Measurements from ENCODE around the genes POU5F1 and DDX39B.

DNA sequence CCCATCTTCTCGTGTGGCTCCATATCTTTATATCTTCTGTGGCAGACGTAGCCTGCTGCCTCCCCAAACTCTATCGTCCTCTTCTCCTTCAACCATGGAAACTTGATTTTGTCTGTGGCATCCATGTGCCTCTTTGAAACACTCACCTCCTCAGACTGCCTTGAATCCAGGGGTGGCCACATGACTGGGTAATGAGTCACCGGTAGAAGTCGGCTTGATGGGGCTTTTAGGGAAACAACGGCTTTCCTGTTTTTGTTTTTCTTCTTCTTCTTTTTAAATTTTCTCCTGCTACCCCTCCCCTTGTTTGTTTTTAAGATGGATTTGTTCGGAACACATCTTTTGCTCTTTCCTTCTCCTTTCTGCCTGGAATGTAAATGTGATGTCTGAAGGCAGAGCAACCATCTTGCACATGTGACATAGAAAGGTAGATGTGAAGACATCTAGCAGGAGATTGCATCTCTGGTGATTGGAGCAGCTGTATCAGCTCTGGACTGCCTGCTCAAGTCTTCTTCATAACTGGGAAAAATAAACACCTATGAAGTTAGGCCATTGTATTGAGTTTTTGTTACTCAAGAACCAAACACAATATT, 70.0 kb upstream of the DDR1 start:
- PRO-cap, 8 experiments = peak in 1 of 8 experiments; most common minus-strand start position 157 of the sequence (in 1)

DNA sequence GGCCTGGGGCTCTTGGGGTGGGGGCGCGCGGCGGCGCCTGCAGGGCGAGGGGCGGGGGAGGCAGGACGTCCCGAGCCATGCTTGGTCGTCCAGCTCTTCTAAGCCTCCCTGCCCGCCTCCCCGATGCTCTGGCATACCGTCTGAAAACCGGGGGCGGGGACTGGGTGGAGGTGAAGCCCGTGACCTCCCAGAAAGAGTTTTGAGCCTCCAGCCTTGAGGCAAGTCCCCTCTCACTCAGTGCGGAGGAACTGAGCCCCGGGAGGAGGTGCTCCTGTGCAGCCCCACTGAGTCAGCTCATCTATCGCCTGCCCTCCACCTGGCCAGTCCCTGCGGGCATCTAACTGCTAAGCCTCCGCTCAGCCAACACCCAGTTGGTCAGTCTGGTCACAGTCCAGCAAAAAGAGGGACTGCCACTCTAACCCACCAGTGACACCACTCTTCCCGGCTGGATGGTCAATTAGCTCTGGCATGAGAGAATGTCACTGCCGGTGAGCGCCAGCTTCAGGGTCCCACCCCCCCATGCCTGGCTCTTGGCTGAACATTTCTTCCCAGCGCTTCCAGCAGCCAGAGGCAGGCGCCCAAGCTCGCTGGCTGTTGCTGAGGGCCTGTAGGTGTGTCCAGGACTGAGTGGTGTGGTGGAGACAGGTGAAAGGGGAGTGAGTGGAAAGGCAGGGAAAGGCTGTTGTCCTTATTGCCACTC, 575 bp downstream of the DDR1 start:
- PRO-cap, 8 experiments = peak in 2 of 8 experiments; most common plus-strand start position 237 of the sequence (in 1); most common minus-strand start position 142 of the sequence (in 2)

DNA sequence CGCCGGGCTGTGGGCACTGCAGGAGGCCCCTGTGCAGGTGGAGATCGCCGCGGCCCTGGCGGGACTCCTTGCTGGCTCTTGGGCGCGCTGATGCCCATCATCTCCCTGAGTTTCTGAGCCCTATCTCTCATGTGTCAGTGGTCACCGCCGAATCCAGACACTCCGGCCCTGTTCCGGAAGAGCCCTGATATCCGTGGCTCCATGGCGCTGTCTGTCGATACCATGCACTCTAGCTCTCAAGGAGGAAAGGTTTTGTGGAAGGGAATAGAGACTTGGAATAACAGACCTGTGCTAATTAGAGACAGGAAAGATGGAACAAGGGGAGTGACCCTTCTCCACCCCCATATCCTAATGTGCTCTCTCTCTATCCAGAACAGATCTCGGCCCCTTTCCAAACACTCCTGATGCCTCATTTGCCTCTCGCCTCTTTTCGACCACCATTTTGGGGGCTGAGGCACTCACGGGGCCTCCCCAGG, 433 bp downstream of the VARS2 start:
- PRO-cap, 8 experiments = no peak in any of the 8 experiments

- PRO-cap, 8 experiments = no peak in any of the 8 experiments
Observed at GRCh38 chr6:30926501-30927014, 5.4 kb downstream of the SFTA2 start.

GRCh38 chr6:31053914-31054562, 43.8 kb downstream of the MUC22 start:
- PRO-cap, 8 experiments = no peak in any of the 8 experiments

- PRO-cap, 8 experiments = no peak in any of the 8 experiments
Observed at GRCh38 chr6:31170070-31170939, at the start of gene POU5F1. Gene POU5F1, minus strand, starts transcription at chr6:31170682.

GRCh38 chr6:31183819-31184455, 13.5 kb upstream of the POU5F1 start:
- PRO-cap, 8 experiments = no peak in any of the 8 experiments

DNA sequence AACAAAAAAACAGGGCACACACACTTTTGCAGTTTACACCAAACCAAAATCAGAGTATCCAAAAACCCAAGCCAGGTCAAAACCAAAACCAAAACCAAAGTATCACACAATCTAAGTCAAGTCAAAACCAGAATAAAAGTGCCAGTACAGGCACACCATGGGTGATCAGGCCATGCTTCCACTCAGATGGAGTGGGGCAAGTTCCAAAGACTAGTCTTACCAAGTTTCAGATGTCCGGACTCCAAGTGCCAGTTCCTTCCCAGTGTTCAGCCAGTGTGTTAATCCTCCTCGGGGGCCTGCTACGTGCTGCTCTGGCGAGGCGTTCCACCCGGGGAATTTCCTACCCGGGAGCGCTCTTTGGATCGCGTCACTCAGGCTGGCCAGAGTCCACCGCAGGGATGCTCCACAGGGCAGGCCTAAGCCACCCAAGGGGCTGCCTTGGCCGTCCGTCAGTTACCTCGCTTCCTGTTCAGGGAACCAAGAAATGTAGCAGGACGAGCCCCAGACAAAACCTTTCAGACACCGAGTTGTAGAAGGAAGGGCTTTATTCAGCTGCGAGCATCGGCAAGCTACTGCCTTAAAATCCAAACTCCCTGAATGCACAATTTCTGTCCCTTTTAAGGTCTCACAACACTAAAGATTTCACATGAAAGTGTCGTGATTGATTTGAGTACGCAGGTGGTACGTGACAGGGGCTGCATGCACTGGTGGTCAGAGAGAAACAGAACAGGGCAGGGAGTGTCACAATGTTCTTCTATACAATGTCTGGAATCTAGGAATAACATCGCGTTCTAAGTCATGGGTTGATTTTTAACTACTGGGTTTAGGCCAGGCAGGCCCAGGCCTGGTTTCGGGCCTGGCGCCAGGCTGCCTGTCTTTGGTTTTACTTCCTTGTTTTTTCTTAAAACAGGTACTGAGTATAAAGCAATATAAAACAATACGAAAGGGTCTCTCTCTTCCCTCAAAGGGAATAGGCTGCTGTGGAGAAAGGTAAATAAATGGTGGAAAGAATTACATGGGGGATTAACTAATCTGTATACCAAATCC, 15.6 kb upstream of the POU5F1 start:
- PRO-cap, 8 experiments = no peak in any of the 8 experiments

GRCh38 chr6:31202177-31202614, 31.7 kb upstream of the POU5F1 start:
- PRO-cap, 8 experiments = no peak in any of the 8 experiments

GRCh38 chr6:31272499-31273357, 836 bp upstream of the HLA-C start:
- PRO-cap, 8 experiments = peak in 5 of 8 experiments; most common plus-strand start chr6:31272707 (in 1); most common minus-strand start chr6:31273083 (in 4)

DNA sequence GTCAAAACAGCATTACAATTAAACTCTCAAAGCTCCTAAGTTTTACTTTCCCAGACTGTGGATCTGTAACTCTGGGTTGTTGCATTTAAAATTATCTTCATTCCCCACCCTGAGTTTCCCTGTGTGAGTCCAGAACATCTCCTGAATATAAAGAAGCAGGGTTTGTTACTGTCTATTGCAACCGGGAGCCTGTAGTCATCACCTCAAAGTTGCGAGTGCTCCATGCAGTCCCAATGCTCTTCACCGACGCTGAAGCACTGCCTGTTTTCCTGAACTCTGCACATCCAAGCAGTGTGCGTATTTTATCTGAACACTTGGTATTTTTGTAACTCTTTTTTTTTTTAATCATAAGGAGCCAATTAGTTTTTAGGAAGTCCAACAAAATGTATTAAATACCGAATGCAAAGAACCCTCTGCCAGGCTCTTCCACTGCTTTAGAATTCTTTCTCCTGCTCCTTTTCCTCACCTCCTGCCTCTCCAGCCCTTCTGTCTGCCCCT, 928 bp upstream of the HLA-B start:
- PRO-cap, 8 experiments = no peak in any of the 8 experiments

DNA sequence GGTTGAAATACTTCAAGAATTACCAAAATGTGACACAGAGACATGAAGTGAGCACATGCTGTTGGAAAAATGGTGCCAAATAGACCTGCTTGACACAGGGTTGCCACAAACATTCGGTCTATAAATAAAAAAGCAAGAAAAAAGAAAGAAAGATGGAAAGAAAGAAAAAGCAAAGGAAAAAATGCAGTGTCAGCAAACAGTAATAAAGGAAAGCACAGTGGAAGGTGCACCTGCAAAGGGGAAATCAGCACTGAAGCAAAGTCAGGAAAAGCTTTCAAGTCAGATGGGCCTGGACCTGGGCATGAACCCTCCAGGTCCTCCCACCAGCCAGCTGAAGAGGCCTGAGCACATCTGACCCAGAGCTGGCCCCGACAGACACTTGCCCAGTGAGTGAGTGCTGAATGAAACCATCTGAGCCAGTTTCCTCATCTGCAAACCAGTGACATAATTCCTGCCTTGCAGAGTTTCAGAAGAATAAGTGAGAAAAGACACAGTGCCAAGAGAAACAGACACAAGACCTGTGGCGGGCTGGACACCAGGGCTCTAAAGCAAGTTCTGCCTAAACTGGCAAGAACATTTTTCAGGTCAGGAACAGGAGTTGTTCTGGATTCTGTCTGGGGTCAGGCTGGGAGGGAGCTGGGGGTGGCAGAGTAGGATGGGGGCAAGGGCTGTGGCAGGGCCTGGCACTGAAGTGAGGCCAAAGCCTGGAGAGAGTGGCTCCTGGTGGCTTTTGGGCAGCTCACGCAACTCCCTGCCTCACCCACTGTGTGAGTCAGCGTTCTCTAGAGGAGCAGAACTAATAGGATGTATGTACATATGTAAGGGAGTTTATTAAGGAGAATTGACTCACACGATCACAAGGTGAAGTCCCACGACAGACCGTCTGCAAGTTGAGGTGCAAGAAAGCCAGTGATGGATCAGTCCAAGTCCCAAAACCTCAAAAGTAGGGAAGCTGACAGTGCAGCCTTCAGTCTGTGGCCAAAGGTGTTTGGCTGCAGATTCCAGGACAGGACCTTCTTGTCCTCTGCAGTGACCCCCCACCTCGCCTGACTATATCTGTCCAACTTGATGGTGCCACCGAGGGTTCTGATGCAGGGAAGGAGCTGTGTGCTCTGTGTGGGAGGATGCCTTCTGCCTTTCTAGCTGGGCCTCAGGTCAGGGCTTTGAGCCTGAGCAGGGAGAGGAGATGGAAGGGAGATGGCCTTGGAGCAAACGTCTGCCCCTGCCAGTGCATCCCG, 23.7 kb upstream of the MICB start:
- PRO-cap, 8 experiments = no peak in any of the 8 experiments

DNA sequence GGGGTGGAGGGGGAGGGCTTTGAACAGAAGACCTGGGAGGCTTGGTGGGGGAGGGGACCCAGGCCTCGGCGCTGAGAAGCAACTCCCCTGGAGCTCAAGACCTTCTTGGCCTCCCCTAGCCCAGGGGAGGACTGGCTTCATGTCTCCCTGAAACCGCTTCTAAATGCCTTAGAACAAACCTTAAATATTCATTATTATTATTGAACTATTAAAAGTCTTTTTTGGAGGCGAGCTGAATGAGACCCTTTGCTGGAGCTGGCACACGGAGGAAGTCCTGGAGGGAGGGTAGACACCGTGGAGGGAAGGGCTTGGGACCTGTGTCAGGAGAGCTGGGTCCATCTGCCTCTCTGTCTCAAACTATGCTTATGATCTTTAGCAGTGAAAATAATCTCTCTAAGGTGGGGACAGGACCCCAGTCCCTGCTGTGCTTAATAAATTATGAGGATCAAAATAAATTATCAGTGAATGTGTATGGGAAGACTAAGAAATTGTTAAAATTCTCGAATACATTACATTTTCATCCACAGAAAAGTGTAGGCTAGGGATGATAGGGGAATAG, 2.8 kb upstream of the MICB start:
- PRO-cap, 8 experiments = no peak in any of the 8 experiments

DNA sequence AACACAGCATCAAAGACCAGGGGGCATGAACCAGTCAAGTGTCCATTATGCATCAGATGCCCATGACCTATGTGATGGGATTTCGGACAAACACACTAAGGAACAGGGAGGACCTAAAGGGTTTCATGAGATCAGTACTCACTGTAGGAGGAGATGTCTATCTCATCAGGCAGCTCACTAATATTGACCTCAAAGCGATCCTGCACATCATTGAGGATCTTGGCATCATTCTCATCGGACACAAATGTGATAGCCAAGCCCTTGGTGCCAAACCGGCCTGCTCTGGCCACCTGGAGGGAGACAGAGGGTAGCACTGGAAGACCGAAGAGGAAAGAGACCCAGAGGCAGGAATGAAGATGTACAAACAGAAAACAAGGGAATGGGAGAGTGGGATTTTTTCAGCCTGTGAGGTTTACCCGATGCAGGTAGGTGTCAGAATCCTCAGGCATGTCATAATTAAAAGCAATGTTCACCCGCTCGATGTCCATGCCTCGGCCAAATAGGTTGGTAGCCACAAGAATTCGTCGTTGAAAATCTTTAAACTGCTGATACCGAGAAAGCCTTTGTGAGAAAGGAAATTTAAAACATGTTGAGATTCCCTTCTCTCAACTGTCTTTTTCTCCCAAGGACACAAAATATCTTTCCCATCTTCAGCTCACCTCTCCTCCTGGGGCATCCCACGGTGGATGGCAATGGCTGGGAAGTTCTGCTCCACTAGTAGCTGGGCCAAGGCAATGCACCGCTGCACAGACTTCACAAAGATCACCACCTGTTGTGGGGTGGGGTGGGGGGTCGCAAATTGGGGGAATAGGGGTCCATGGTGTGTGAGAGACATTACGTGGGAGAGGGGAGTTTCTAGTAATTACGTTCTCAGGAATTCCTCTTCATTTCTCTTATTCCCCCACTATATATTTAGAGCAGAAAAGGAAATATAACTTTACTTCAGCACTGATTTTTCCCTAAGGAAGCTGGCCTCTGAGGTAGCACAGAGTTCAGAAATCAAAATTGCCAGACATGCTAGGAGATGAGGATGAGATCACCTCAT, 2.2 kb downstream of the MCCD1 start:
- PRO-cap, 8 experiments = peak in 3 of 8 experiments; most common minus-strand start position 243 of the sequence (in 1)

DNA sequence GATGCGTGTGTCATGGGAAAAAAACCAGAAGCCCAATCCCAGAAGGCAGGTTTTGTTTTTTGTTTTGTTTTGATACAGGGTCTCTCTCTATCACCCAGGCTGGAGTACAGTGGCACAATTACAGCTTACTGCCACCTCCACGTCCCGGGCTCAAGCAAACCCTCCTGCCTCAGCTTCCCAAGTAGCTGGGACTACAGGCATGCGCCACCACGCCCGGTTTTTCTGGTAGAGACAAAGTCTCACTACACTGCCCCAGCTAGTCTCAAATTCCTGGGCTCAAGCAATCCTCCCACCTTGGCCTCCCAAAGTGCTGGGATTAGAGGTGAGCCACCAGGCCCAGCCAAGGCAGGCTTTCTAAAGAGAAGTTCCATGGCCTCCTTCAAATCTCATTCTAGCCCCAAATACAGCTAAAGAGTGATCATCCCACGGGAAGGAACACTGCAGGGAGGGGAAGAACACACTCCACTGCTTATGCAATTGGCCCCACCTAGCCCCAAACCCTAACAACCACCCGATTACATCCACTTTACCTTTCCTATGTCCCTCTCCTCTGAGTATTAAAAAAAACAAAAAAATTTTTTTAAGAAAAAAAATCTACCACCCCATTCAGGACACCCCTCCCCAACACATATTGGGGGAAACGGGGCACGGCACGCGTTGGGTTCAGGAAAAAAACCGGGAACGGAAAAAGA, 5.3 kb downstream of the MCCD1 start:
- PRO-cap, 8 experiments = peak in 1 of 8 experiments; most common minus-strand start position 150 of the sequence (in 1)

DNA sequence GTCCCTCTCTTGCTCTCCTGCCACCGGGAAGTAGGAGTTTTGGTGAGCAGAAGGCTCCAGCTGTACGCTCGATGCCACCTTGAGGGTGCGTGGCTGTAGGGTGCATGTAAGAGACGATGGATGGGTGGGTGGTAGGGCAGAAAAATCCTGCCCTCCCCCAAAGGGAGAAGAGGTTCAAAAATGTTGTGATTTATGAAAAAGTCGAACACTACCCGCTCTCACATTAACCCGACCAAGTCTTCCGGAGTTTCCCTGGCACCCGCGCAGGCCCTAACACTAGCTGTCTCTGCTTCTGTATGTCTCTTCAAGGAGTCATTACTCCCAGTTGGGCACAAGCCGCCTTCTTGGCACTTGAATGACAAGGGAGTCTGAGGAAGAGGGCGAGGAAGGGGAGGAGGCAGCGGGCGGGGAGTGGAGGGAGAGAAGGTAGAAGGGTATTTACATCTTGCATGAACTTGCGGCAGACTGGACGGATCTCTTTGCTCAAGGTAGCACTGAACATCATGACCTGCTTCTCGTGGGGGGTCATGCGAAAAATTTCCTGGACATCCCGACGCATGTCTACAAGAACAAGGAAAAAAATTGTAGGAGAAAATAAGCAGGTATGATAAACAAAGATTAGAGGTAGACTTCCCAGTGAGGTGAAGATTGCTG, 6.3 kb downstream of the MCCD1 start:
- PRO-cap, 8 experiments = no peak in any of the 8 experiments

- PRO-cap, 8 experiments = peak in 8 of 8 experiments; most common plus-strand start chr6:31542089 (in 6); most common minus-strand start chr6:31541577 (in 7)
Observed at GRCh38 chr6:31541457-31542163, at the start of gene DDX39B. Gene DDX39B, minus strand, starts transcription at chr6:31542003.

DNA sequence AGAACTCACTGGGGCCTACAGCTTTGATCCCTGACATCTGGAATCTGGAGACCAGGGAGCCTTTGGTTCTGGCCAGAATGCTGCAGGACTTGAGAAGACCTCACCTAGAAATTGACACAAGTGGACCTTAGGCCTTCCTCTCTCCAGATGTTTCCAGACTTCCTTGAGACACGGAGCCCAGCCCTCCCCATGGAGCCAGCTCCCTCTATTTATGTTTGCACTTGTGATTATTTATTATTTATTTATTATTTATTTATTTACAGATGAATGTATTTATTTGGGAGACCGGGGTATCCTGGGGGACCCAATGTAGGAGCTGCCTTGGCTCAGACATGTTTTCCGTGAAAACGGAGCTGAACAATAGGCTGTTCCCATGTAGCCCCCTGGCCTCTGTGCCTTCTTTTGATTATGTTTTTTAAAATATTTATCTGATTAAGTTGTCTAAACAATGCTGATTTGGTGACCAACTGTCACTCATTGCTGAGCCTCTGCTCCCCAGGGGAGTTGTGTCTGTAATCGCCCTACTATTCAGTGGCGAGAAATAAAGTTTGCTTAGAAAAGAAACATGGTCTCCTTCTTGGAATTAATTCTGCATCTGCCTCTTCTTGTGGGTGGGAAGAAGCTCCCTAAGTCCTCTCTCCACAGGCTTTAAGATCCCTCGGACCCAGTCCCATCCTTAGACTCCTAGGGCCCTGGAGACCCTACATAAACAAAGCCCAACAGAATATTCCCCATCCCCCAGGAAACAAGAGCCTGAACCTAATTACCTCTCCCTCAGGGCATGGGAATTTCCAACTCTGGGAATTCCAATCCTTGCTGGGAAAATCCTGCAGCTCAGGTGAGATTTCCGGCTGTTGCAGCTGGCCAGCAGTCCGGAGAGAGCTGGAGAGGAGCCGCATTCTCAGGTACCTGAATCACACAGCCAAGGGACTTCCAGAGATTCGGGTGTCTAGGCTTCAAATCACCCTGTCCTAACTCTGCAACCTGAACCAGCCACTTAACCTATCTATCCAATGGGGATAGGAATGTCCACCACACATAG, 2.7 kb downstream of the TNF start:
- PRO-cap, 8 experiments = peak in 2 of 8 experiments; most common plus-strand start position 875 of the sequence (in 2); most common minus-strand start position 678 of the sequence (in 1)

DNA sequence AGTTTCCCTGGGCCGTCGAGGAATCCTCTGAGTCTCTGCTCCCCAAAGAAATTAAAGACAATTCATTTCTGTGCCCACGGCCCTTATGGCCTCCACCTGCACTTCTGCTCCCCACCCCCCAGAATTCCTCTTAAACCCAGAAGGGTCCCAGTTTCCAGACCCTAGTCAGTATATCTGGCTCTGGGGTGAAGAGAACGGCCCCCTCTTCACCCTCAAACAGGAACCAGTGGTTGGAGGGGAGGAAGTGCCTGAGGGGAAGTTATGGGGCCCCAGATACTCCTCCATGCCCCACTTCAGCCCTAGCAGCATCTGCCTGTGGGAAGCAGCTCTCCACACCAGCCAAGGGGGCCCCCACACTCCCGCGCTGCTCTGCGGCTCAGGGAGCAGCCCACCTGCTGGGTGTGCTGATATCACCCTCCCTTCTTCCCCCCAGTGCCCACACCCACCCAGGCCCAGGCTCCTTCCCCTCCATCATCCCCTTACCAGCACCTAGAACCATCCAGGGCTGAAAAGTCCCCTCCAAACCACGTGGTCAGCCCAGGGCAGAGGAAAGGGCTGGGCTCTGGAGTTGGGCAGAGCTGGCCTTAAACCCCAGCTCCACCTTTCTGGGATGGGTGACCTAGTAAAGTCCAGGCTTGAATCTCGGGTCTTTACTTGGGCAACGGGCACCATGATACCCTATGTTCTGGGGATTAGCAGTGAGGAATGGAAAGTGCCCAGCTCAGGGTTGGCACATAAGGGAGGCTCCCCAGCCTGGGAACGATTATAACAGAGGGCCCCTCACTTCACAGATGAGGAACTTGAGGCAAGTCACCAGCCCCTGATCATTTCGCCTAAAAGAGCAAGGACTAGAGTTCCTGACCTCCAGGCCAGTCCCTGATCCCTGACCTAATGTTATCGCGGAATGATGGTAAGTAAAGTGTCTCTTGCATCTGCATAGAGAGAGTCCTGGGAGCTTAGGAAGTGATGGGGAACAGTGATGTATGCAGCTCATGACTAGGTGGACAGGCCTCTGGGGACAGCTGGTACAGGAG, 649 bp downstream of the LST1 start:
- PRO-cap, 8 experiments = no peak in any of the 8 experiments

GRCh38 chr6:31626245-31627091, 6.0 kb downstream of the PRRC2A start:
- PRO-cap, 8 experiments = peak in 3 of 8 experiments; most common plus-strand start chr6:31626449 (in 3)